Mesenchymal stem cell of Wharton's jelly (primary cell): ENCODE results near the gene NDC1.

DNA sequence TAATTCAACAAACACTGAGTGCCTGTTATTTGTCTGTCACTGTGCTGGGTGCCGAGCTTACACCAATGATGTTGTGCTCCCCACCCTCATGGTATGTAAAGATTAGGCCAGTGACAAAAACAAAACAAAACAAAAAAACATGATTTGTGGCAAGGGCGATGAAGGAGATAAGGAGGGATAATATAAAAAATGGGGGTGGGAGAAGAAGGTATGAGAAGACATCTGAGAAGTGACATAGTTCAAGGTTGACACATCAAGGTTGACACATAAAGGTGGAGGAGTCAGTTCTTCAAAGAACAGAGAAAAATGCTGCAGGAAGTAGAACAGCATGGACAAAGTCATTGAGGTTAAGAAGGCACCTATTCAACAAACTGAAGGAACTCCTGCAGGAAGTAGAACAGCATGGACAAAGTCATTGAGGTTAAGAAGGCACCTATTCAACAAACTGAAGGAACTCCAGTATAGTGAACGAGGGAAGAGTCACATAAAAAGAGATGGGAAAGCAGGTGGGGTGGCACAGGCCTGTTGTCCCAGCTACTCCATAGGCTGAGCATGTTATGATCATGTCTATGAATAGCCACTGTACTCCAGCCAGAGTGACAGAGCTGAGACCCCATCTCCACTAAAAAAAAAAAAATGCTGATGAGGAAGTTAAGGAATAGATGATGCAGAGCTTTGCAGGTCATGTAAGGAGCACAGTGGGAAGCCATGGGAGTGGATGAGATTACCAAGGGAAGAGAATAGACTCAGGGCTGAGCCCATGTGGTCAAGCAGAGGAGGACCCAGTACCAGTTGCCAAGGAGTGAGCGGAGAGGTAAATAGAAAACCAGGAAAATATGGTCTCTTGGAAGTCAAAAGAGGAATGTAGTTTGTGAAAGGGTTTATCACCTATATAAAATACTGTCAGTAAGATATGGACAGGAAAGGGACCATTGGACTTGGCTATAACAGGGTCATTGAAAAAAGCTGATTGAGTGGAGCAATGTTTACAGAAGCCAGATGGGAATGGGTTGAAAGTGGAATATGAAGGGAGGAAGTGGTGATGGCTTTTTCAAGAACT lies 101.6 kb downstream of the ZFYVE9 start:
- CAGE, long polyA plus RNA: no peak

- CAGE, long polyA plus RNA: no peak
Measured at GRCh38 chr1:52474875-52475632, 70.7 kb downstream of the PRPF38A start.

DNA sequence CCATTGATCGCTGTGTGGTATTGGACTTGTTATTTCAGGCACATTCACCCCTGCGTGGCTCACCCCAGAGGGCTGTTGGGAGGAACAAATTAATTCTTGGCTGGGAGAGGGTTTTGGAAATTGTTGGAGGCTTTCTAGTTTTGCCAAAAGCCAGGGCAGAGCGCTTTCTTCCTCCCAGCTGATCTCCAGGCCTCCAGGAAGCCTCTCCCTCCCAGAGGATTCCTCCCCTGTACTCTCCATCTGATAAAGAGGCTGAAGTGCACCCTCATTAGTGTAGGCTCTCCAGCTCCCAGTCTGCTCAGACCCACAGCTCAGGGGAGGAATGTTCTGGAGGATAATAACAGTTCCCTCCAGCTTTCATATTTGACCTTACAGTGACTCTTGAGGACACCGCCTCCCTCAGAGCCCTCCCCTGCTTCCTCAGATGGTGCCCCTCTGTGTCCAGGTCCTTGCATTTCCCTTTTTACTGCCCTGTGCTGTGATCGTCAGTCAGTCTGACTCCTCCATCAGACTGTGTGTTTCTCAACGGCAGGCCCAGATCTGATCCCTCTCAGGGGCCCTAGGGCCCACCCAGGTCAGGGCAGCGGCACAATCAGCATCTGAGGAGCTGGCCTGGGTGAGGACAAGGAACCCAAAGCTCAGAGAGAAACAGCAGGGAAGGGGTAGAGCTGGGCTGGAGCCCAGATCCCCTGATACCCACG lies 1.2 kb upstream of the SHISAL2A start:
- CAGE, long polyA plus RNA: no peak

DNA sequence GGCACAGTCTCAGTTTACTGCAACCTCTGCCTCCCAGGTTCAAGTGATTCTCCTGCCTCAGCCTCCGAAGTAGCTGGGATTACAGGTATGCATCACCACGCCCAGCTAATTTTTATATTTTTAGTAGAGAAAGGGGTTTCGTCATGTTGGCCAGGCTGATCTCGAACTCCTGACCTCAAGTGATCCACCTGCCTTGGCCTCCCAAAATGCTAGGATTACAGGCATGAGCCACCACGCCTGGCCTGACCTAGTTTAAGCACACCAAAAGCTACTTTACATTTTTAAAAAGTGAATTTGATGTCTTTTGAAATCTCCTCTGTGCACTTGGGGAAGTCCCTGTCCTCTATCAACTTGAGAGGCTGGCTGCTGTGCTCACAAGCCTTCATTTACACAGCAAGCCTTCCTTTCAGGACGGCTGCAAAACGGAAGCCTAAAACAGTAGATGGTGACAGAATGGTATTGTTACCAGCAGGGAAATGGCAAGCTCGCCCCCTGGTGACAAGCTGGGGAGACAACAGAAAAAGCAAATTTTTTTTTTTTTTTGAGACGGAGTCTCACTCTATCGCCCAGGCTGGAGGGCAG lies 12.1 kb downstream of the COA7 start:
- CAGE, long polyA plus RNA: no peak

DNA sequence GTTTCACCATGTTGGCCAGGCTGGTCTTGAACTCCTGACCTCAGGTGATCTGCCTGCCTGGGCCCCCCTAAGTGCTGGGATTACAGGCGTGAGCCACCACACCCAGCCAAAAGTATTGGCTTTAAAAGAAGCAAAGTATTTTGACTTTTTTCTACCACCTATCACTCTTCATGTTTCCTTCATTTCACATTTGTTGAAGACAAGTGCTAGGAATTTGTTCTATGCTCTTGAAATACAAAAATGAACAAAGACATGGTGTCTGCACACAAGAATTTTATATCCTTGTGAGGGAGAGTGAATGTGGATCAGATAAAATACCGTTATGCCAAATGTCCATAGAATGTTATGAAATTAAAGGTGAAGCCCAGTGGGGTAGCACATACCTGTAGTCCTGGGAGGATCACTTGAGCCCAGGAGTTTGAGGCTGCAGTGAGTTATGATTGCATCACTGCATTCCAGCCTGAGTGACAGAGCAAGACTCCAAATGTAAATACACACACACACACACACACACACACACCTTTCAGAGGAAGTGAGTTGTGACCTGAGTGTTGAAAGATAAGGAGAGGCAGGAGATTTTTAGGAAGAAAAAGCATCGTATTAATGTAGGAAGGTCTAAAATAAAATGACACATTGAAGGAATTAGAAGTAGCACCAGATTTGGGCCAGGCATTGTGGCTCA lies 28.2 kb upstream of the ZYG11A start:
- CAGE, long polyA plus RNA: no peak

GRCh38 chr1:52911397-52912316 lies 9.9 kb downstream of the ECHDC2 start:
- CAGE, long polyA plus RNA: no peak

DNA sequence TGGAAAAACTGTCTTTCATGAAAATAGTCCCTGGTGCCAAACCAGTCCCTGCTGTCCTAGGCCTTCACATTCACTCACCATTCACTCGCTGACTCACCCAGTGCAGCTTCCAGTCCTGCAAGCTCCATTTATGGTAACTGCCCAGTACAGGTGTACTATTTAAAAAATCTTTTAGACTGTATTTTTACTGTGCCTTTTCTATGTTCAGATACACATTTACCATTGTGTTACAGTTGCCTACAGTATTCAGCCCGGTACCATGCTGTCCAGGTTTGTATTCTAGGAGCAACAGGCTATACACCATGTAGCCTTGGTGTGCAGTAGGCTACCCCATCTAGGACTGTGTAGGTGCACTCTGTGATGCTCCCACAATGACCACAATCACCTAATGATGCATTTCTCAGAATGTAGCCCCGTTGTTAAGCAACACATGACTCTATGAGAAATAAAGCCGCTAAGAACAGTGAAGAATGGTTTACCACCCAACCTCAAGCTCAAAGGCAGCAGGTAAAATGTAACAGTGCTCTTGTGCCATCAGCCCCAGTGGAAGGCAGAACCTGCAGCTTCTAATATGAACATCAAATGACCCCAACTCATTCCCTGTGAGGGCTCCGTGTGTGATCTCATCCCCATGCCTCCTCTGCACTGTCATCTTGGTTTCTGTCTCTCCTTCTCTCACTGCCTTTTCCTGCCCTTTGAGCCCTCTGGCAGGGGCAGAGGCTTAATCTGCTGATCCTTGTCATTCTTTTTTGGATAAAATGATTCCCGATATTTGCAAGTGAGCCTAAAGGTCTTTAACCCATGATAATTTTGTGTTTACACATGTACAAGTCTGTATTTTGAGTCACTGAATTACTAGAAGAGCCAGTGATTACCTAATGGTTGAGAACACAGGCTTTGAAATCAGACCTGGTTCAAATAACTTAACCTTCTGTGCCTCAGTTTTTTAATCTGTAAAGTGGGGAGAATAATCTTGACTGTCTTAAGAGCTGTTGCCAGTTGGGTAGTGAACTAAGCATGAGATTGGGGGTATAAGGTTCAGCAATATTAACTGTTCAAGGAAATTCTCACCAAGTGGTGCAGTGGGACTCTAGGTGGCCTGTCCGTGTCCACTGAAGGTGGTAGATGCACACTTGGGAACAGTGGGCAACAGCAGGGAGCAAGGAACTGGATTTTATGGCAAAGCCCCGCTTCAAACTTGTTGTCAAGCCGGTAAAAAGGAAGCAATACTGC lies 2.0 kb downstream of the ECHDC2 start:
- CAGE, long polyA plus RNA: no peak

- CAGE, long polyA plus RNA: no peak
Measured at GRCh38 chr1:53005663-53006311, 56.2 kb upstream of the PODN start.

DNA sequence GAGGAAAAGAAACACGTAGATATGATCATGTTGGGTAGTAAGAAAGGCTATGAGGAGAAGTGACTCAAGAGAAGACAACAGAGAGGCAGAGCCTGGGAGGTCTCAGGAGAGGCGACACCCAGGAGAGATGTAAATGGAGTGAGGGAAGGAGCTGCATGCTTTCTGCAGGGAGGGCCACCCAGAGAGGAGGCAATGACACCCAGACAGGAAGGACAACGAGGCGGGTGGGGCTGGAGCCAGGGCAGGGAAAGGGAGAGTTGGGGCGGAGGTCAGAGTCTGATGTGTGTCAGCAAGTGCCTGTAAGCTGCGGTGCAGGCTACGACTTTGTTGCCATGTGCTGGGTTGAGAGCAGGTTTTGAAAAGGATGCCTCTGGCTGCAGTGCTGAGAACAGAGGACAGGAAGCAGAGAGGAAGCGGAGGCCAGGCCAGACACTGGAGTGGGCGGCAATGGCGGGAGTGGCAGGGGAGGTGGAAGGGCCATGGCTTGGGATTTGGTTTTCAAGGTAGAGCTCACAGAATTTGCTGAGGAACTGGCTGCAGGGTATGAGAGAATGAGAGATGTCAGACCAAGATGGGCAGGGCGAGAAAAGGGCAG lies 31.3 kb downstream of the SLC1A7 start:
- CAGE, long polyA plus RNA: no peak

- CAGE, long polyA plus RNA: no peak
Measured at GRCh38 chr1:53130686-53131347, 11.6 kb downstream of the SLC1A7 start.

- CAGE, long polyA plus RNA: no peak
Measured at GRCh38 chr1:53145613-53146600, 3.5 kb upstream of the SLC1A7 start.

DNA sequence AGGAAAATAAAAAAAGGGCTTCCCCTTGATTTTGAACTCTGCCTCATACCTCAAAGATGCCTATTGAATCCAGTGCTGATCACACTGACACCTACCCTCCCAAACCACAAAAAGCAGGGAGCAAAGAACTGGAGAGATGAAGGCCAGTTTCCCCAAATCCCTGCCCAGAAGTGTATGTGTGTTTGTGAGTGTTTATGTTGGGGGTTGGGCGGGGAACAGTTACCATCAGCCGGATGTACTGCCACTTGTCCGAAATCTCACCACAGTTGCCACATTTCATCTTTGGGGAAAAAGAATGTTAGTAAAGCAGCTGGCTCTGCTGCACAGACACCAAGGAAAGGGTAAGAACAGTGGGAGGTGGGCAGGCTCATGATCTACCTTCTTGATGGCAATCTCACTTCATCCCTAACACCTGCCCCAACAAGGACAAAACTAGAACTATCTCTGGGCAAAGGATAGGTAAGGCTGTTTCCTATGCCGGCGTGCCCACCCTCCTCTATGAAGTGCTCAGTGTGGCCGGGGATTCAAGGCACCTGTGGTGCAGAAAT lies 1.7 kb downstream of the CZIB start:
- CAGE, long polyA plus RNA: no peak

DNA sequence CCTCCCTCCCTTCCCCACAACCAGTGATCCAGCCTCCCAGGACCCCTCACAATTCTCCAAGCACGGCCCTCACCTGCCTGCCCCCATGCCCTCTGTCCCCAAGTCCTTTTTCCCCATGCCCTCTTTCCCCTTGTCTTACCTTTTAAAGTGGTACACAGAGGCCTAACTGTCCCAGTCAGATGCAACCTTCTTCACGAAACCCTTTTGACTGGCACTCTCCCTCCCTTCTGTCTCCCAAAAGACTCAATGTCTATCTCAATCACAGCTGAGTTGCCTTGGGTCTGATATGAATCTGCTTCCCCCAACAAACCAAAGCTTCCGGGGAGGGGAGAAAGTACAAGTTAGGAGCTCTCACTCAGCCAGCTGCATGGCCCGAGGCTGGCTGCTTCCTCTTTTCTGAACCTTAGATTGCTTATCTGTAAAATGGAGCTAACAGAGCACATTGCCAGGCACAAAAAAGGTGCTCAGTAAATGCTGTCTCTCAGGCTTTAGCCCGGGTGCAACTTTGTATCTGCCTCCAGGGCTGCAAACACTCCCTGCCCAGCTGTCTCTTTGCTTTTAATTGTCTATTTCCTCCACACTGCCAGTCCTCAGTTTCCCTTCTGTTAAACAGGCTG lies 40.1 kb upstream of the LRP8 start:
- CAGE, long polyA plus RNA: no peak

- CAGE, long polyA plus RNA: no peak
Measured at GRCh38 chr1:53470028-53470643, 10.9 kb downstream of the DMRTB1 start.

GRCh38 chr1:53606653-53606910 lies 132.4 kb downstream of the GLIS1 start:
- CAGE, long polyA plus RNA: no peak

- CAGE, long polyA plus RNA: start-site peak on the minus strand at chr1:53838266-53838341, 1,288 and 1,075 reads in 2 replicates
Measured at GRCh38 chr1:53837847-53838967, at the start of gene NDC1. NDC1 (minus strand) TSS chr1:53838296.

DNA sequence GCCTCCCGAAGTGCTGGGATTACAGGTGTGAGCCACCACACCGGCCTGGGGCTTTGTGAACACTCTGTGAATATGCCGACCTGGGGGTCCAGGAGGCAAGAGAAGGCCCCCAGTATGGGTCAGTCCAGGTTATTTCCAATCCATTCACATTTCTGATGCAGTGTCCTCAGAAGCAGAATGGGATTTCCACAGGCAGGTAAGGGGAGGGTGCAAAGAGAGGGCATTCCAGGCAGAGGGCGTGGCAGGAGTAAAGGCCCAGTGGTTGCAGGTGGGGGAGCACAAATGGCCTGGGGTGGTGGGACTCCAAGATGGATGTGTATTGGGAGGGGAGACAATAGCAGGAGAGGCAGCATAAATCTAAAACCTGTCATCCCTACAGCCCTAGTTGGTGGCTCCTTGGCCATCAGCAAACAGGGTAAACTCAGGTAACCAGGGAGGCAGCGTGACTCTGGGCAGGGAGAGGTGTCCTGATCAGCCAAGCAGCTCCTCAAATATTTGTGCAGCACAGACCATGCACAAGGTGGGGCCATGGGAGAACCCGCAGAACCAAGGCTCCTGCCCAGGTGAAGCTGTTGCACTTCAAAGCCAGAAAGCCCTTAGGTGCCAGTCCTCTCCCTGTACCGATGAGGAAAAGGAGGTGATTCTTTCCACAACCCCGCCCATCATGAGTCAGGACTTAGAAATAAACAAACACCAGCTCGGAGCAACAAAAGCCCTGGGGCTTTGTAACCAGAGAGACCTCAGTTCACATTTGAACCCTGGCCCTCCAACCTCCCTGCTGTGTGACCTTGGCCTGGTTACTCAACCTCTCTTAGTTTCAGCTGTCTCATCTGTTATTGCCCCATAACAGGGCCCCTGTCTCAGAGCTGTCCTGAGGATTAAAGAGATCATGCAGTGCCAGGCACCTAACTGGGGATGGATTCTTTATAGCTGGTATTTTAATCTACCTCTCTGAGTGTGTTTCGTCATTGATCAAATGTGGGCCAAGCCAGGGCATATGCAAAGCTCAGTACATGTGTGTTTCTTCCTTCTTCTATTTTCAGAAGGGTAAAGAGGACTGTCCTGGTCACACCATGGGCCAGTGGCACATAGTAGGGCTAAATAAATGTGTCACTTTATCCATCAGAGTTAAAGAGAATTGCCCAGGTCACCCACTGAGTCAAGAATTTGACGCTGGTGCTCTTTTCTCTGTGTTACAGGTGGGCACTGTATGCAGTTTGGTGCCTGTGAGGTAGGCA lies 1.7 kb downstream of the LDLRAD1 start:
- CAGE, long polyA plus RNA: no peak

DNA sequence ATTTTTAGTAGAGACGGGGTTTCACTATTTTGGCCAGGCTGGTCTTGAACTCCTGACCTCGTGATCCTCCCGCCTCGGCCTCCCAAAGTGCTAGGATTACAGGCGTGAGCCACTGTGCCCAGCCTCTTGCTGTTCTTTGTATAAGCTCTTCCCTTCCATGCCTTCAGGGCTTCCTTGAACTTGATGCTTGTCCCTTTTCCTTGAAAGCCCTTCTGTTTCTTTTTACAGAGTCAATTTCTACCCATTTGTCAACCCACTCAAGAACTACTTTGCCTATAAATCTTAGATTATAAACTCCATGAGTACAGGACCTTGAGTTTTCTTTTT lies 5.4 kb downstream of the TCEANC2 start:
- CAGE, long polyA plus RNA: no peak

GRCh38 chr1:54218885-54219640 lies 19.1 kb downstream of the MRPL37 start:
- CAGE, long polyA plus RNA: no peak

DNA sequence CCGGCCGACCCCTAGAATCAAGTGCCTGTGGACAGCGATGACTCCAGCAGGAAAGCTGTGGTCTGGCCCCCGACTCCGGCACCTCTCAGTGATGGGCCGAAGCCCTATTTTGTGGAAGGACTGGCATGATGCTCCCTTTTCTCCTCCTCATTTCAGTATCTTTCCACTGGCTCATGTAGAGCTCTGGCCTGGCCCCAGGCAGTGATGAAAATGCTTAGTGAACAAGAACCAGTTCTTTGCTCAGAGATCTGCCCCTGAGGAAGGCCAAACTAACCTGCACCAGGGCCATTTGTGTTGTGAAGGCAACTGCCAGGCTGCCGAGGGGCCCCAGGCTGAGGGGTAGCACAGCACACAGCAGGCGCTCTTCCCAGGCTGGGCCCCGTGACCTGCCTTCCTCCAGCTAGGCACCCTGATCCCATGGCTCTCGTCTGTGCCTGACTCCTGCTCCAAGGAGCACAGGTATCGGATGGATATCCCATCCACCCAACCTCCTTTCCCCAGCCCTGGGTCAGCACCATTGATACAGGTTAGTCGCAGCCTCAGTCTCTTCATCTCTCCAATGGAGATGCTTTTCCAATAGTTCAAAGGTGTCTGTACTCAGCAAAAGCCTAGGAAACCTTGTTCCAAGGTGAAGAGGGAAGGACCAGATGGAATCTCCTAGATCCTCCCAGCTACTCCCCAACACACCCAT lies 23.8 kb downstream of the MRPL37 start:
- CAGE, long polyA plus RNA: no peak